Panc1 (cell line): ENCODE results near the gene LRRC15.

- RRBS, 2 experiments: 51% methylated on average over 3 of the region's 28 CpGs; no CpG with 5 or more reads in 1 of the 2 experiments
These were observed 73.8 kb downstream of the CPN2 start for GRCh38 chr3:194276863-194278255.

DNA sequence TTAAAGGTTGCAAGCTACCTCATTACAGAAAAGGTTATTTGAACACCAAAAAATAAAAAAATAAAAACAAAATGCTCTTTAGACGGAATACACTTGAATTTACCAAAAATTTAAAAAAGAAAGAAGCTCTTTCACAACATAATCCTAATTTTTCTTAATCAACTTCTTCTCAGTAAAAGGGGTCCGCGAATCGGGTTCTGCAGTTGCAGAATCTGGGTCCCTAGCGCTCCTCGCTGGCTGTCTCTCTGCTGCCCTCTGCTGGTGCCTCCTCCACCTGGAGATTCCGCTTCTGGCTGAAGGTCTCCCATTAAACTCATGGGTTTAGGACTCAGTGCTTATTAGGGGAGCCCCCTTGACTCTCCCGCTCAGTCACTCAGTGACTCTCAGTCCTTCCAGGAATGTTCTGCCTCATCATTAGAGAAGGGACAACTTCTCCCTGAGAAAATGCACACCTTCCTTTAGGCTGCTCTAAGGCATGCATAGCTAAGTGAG lies 7.2 kb downstream of the CPN2 start:
- RRBS, 2 experiments: no CpG with 5 or more reads among the region's 8 CpGs

DNA sequence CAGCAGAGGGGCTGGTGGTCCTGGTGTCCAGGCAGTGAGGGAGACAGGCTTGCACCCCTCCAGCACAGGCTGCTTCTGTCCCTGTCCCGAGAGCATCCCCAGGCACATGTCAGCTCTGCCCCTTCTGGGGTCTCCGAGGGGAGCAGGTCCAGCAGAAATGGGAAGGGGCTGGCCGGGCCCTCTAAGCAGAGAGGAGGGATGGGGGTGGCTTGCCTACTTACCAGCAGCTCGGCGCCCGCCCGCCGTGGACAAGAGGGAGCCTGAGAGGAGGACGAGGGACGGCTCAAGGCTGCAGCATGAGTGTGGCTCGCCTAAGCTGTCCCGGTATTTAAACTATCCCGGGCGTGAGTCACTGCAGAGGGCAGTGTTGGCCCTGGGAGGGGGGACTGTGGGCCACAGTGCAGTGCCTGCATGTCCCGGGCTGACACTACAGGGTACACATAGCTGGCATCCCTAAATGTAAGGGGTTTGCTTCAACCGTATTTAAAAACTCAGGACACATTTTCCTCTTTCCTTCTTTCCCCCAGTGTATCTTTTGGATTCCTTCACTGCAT lies at the start of gene LRRC15:
TSS of gene LRRC15 (minus strand) at position 304 of the 554 bp plus-strand sequence.
- RRBS, 2 experiments: 3 to 14% methylated on average over 3 of the region's 16 CpGs

DNA sequence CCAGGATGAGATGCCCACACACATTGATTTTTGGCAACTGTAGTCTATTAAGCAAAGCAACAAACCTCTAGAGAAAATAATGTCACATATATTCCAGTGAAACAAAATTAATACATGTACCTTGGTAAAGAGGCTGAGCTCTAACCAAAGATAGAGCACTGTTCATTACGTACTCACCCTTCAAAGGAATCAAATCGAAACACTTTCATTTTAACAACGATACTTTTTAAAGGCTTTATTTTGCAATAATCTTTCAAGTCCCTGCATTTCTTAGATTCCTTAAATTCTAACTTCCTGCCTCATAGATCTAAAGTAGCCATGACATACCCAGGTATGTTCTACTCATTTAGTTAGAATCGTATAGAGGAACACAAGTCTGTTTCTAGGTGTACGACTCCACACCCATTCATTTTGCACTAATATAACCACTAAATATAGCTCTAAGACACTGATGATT lies 1.5 kb downstream of the ATP13A3 start:
- RRBS, 2 experiments: no CpG with 5 or more reads among the region's 5 CpGs

GRCh38 chr3:194715025-194715899 lies 29.6 kb downstream of the FAM43A start:
- RRBS, 2 experiments: no CpG with 5 or more reads among the region's 12 CpGs

DNA sequence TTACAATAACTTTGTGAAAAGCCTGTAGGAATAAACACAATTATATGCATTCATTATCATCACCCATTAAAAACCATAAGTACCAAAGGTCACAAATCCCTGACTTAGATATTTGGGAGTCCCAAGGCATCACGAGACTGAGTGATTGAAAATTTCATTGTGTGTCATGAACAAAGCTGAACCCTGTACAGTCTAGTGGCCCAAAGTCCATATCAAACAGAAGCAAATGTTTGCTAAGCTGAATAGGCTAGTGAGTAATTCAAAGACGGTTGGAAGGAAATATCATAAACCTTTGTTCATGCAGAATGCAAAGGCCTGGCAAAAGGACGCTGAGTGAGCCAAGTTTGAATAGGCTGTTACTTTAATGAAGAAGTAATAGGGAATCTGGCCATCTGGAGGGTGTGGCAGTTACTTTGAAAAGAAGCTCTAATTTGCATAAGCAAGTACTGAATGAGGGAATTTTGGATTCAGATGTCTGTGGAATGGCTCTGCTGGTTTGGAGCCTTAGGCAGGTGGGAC lies 37.0 kb downstream of the FAM43A start:
- RRBS, 2 experiments: no CpG with 5 or more reads among the region's 3 CpGs

GRCh38 chr3:194852819-194853686 lies 167.4 kb downstream of the FAM43A start:
- RRBS, 2 experiments: no CpG with 5 or more reads among the region's 19 CpGs

GRCh38 chr3:194867214-194867783 lies 181.6 kb downstream of the FAM43A start:
- RRBS, 2 experiments: no CpG with 5 or more reads among the region's 8 CpGs

GRCh38 chr3:194870632-194870870 lies 184.9 kb downstream of the FAM43A start:
- RRBS, 2 experiments: no CpG with 5 or more reads among the region's 3 CpGs

GRCh38 chr3:194871152-194871516 lies 185.5 kb downstream of the FAM43A start:
- RRBS, 2 experiments: no CpG with 5 or more reads among the region's 2 CpGs

- RRBS, 2 experiments: no CpG with 5 or more reads among the region's 4 CpGs
These were observed 245.1 kb downstream of the FAM43A start for GRCh38 chr3:194930840-194931201.

- RRBS, 2 experiments: no CpG with 5 or more reads among the region's 17 CpGs
These were observed 110.5 kb downstream of the XXYLT1 start for GRCh38 chr3:195160278-195161061.

DNA sequence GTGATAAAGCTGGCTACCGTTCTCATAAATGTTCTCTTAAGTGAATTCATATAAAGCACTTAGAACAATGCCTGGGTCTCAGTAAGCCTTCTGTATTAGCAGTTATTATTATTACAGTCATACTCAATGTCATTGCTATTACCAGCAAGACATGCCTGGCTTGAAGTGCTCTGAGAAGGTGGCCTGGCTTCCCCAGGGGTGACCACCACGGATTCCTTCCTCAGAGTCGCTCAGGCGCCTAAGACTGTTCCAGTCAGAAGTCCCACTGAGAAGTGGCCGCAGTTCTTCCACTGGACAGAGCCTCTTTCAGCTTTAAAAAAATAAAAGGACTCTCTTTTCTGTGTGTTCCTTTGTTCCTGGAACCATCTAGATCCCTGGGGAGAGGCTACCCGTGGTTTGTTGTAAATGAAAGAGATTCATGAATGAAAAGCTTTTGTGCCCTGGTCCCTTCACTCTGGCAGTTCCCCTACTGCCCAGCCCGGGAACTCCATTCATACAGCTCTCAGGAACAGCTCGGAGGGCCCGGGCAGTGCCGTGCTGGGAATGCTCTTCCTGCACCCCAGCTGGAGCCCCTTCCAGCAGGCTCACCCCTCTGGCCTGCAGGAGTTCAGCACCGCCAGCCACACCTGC lies 75.7 kb downstream of the XXYLT1 start:
- RRBS, 2 experiments: 17% methylated on average over 2 of the region's 11 CpGs; no CpG with 5 or more reads in 1 of the 2 experiments

DNA sequence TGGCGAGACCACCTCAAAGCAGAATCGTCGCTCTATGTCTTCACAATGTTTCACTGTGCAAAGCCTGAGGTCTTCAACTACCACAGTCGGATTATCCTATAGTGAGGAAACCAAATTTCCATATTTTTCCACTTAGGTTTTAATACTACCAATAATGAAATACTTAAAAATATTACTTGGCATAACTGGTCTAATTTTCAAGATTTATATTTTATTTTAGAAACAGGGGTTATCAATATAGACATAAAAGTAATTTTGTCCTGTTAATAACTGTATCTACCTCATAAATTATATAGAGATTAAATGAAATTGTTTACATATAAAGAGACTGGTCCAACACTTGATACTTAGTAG lies 36.2 kb upstream of the XXYLT1 start:
- RRBS, 2 experiments: no CpG with 5 or more reads among the region's 4 CpGs

DNA sequence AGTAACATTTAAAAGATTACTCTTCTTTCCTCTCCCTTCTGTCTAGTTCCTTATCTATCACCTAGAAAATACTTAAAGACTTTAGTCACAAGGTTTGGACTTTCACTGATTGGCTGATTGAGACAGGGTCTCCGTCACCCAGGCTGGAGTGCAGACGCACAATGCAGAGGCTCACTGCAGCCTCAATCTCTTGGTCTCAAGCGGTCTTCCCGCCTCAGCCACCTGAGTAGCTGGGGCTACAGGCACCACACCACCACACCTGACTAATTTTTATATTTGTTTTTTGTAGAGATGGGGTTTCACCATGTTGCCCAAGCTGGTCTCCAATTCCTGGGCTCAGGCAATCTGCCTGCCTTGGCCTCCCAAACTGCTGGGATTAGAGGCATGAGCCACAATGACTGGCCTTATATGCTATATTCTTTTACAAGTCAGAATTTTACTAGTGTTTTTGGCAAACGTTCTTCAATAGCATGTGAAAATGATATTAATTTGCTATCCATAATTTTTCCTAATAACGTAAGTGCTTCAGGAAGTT lies 44.0 kb upstream of the XXYLT1 start:
- RRBS, 2 experiments: no CpG with 5 or more reads among the region's 6 CpGs

DNA sequence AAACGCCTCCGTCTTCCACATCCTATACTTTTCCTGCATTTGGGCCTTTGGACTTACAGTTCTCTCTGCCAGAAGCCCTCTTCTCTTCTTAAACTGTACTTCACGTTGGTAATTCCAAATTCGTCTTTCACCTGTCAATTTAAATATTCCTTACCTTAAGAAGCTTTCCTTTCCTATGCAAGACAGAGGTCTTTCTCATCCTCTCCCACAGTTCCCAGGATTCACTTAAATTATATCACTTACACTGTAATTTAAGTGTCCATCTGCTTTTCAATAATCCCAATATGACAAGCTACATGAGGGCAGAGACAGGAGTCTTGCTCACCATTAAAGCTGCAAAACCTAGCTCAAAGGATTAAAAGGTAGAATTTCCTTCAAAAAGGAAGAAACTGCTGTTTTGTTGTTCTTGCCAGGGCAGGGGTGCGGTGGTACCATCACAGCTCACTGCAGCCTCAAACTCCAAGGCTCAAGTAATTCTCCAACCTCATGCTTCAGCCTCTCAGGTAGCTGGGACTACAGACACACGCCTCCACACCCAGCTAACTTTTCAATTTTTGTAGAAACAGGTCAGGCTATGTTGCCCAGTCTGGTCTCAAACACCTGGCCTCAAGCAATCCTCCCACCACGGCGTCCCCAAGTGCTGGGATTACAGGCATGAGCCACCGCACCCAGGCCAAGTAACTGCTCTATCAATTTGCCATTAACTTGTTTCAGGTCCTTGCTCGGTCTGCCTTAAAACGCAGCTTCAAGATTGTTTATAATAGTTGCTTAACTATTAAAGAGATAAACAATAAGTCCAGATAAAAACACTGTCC lies 24.6 kb downstream of the ACAP2 start:
- RRBS, 2 experiments: no CpG with 5 or more reads among the region's 11 CpGs

GRCh38 chr3:195441432-195441816 lies 1.4 kb downstream of the ACAP2 start:
- RRBS, 2 experiments: no CpG with 5 or more reads among the region's 7 CpGs

GRCh38 chr3:195450713-195451026 lies 7.8 kb upstream of the ACAP2 start:
- RRBS, 2 experiments: 85 to 92% methylated on average over 2 of the region's 4 CpGs

DNA sequence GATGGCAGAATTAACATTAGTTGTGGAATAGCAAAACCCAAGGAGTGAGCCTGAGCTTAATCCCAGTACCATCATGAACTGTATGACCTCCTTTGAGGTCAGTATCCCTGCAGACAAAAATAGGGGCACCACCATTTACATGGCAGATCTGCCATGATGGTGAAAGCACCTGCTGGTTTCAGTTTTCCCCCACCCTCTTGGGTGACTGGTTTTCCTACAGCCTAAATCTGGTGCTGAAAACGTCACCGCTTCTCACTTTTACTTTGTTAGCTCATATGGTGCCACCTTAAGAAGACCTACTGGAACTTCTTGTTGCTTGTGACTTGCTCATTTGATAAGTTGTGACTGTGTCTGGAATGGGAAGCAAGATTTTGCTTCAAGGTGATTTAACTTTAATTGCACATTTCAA lies 5.2 kb downstream of the PPP1R2 start:
- RRBS, 2 experiments: no CpG with 5 or more reads among the region's 2 CpGs

DNA sequence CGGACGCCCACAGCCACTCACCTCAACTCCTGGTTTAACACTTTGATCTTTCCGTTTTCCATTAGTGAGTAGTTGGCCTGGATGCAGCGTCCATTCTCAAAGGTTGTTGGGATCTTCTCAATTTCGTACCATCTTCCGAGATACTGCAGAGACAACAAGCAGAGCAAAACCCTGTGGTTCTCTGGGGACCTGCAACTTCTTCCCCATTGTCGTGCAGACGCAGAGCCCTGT lies 10.0 kb downstream of the APOD start:
- RRBS, 2 experiments: 79 to 93% methylated on average over 1 of the region's 8 CpGs